NB4 (cell line): ENCODE measurements around a stretch of chr20.

GRCh38 chr20:50075482-50076052 is 37.4 kb downstream of the UBE2V1 start:
- RRBS = no CpG with 5 or more reads among the region's 14 CpGs

- RRBS = no CpG with 5 or more reads among the region's 9 CpGs
Observed at GRCh38 chr20:50259660-50260444, 69.2 kb downstream of the CEBPB start.

DNA sequence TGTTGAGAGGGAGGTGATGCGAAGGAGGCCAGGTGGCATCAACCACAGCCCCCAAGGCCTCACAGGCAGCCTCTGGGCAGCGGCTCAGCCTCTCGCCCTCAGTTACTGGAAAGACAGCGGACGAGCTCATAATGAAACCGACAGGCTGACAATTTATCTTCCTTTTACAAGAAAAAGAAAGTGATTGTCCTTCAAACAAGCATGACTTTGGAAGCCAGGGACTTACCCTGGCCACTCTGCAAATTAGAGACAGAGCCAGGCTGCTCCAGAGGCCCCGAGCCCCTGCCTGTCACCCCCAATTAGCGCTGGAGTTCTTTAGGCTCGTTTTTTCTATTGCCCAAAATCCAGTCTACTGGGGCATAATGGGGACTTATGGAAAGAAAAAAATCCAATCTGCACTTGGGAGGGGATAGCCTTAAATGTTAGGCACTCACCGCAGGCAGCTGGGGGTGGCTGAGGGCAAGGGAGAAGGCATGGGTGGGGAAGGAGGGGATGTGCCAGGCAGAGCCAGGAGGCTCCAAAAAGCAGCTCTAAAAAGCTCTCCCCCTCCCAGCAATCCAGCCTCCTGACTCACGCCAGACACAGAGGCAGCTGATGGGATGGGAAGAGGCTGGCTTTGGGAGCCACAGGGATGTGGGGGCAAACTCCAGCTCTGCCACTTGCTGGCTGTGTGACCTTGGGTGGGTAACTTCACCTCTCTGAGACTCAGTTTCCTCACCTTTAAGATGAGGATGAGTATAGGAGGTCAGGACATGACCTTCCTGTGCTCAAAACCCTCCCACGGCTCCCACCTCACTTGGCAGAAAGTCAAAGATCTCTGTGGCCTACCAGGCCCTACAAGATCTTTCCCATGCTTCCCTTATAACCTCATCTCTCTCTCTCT is 148.6 kb downstream of the CEBPB start:
- RRBS = no CpG with 5 or more reads among the region's 12 CpGs

DNA sequence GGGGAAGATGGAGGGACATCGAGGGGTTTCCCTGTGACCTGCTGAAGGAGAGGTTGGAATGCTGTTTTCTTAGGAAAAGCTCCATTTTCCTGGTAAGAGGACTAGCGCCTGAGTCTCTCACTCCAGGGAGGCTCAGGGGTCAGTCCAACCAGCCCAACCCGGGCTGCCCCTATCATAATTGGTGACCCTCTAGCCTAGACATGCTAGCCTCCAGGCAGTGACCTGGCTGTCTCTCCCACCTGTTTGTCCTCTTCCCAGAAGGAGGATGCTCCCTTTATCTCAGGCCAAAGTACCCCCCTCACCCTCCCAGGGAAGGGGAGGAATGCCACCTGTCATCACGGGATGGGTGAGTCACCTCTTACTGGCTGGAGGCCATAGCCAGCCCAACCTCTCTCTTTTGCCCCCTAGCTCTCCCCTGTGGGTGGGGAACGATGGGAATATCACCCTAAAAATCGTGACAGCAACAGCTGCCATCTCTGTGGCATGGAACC is 137.6 kb upstream of the PTPN1 start:
- RRBS = no CpG with 5 or more reads among the region's 6 CpGs

DNA sequence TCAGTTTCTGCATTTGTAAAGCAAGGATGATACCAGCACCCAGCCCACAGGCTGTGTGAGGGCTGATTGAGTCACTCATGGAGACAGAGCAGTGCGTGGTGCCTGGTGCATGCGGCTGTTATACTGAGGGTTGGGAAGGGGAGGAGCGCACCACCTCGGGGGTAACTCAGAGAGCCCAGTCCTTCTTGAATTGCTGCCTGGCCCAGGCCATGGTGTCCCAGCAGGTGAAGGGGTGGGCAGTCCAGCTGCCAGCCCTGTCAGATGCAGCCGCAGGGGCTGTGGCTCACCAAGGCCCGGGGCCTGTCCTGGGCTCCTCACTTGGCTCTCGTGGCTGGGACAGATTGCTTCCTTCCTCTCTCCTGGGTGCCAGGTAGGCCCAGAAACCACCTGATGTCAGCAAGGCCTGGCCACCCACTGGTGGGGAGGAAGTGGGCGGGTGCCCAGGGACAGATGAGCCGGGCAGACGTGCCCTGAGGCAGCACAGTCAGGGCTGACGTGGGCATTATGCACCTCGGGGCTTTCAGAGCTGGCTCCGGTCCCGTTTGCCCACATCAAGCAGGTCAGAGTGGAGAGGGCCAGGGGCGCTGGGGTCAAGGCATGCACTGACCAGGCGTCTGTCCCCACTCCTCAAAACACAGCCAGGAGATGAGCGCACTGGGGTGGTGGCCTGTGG is 133.4 kb upstream of the PTPN1 start:
- RRBS = 67% methylated on average over 4 of the region's 17 CpGs

GRCh38 chr20:50400950-50401238 is 109.3 kb upstream of the PTPN1 start:
- RRBS = 92% methylated on average over 1 of the region's 7 CpGs

- RRBS = no CpG with 5 or more reads among the region's 8 CpGs
Observed at GRCh38 chr20:50422209-50422963, 87.8 kb upstream of the PTPN1 start.

DNA sequence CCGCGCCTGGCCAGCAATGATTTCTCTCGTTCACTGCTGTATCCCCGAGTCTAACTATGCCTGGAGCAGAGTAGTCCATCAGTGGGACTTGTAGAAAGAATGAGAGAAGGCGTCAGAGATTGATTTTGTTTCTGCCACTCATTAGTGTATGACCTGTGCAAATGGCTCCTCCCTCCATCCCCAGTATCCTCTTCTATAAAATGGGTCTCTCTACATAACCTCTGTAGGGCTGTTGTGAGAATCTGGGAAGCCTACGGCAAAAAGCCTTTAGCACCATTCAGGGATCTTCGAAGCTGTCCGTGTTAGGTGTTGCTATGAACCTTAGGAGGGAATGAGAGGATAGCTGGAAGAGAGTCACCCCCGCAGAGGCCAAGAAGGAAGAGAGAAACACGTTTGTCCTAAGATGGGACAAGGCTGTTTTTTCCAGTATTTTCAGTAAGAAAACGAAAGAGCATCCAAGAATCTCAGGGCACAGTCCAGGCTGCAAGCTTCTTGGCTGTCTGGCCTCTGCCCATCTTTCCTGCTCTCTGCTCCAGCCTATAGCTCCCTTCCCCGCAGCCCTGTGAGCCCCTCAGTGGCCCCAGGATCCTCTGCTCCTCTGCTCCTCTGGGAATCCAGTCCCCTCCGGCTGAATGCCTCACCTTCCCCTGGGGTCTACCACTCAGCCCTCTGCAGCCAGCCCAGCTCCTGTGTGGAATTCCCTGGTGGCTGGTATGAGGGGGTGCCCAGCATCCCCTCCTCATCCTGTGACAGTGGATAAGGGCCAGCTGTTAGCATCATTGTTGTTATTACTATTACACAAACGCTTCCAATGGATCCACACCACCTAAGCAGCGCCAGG is 60.6 kb upstream of the PTPN1 start:
- RRBS = no CpG with 5 or more reads among the region's 15 CpGs

DNA sequence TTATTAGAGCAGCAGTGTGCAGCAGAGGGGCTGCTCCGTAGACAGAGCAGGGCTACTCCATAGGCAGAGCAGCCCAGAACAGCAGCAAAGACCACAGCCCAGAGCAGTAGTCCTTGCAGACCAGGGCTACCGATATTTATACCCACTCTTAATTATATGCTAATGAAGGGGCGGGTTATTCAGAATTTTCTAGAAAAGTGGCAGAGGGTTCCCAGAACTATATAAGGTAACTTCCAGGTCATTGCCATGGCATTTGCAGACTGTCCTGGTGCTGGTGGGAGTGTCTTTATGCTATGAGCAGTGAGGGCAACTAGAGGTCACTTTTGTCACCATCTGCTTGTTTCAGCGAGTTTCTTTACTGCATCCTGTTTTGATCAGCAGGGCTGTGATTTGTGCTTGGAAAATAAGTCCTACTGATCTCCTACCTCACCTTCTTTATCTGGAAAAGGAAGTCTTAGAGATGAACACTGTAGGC is 39.8 kb upstream of the PTPN1 start:
- RRBS = no CpG with 5 or more reads among the region's 4 CpGs

DNA sequence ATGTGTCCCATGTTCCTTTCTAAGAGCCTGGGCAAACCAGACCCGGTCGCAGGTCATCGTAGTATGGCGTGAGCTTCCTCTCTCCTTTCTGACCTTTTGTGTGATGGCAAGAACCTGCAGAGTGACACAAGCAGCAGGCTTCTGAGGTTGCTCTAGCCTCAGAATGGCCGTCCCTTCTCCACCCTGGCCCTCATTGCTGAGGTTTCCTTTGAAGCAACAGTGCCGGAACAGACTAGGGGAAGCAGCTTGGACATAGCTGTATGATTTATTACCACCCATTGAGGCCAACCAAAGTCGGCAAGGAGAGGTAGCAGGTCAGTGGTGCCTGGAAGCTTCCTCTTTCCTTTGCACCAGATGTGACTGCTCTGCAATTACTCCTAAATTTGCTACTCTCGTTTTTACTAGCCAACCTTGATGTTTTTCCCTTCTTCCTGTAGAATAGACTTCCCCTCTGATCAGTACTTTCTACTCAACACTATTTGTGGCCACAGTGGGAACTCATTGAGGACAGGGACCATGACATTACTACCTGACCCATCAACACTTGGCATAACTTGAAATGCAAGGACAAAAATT is 31.4 kb downstream of the PTPN1 start:
- RRBS = no CpG with 5 or more reads among the region's 8 CpGs

GRCh38 chr20:50561166-50562109 is 51.3 kb downstream of the PTPN1 start:
- RRBS = no CpG with 5 or more reads among the region's 21 CpGs

- RRBS = no CpG with 5 or more reads among the region's 10 CpGs
Observed at GRCh38 chr20:50591089-50592077, 81.2 kb downstream of the PTPN1 start.

- RRBS = 81% methylated on average over 2 of the region's 19 CpGs
Observed at GRCh38 chr20:50594369-50595069, 84.3 kb downstream of the PTPN1 start.

GRCh38 chr20:50729604-50730105 is 1.7 kb upstream of the PARD6B start:
- RRBS = no CpG with 5 or more reads among the region's 8 CpGs

GRCh38 chr20:50915456-50916005 is 15.7 kb downstream of the ADNP start:
- RRBS = no CpG with 5 or more reads among the region's 4 CpGs

GRCh38 chr20:50930442-50930787 is 822 bp downstream of the ADNP start:
- RRBS = 1% methylated on average over 18 of the region's 34 CpGs

- RRBS = no CpG with 5 or more reads among the region's 10 CpGs
Observed at GRCh38 chr20:51084277-51084709, 61.4 kb upstream of the KCNG1 start.

GRCh38 chr20:51156080-51156626 is 133.2 kb upstream of the KCNG1 start:
- RRBS = no CpG with 5 or more reads among the region's 12 CpGs

DNA sequence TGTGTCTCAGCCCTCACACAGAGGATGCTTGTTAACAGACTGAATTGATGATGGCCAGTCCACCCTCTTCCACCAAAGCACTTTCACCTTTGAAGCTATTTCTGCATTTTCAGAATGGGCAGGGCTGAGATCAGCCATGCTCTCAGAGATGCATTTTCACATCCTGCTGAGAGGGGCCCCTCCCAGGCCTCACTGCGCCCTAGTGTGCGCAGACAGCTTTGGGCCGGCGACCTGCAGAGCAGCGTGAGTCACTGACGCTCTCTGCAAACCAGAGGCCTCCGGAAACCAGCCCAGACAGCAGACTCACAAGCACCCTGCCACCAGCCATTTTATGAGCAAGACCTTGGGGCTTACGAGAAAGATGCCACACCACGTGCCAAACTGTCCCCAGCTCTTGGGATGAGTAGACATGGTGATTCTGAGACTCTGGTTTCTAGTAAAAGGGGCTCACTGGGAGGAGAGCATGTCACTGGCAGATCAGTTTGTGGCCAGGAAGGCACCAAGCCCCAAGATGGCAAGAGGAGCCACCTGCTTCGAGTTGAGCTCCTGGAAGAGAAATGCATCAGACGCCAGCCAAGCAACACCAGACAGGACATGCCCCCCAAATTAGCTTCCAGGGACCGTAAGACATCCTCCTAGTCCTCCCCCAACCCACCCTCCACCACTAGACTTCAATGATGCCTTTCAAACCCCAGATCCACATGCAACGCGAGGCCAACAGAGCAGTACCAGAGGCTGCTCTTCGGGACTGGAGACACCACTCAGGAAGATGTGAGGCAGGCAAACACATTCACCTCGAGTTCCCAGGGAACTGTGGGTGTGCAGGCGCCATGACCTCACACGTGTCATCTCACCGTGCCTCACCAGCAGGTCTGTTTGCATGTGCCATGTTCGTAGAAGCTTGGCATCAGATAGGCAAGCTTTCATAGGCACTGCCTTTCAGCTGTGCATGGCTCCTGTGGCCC is 137.6 kb downstream of the NFATC2 start:
- RRBS = 33% methylated on average over 5 of the region's 20 CpGs

- RRBS = no CpG with 5 or more reads among the region's 12 CpGs
Observed at GRCh38 chr20:51497910-51498547, 44.5 kb downstream of the NFATC2 start.